H7 (cell line): ENCODE measurements around a stretch of chr3.

- RAMPAGE, long total RNA, result no peak
Measured at GRCh38 chr3:16297878-16298755, 33.1 kb downstream of the OXNAD1 start.

- RAMPAGE, long total RNA, result no peak
Measured at GRCh38 chr3:16335992-16336433, 71.0 kb downstream of the OXNAD1 start.

DNA sequence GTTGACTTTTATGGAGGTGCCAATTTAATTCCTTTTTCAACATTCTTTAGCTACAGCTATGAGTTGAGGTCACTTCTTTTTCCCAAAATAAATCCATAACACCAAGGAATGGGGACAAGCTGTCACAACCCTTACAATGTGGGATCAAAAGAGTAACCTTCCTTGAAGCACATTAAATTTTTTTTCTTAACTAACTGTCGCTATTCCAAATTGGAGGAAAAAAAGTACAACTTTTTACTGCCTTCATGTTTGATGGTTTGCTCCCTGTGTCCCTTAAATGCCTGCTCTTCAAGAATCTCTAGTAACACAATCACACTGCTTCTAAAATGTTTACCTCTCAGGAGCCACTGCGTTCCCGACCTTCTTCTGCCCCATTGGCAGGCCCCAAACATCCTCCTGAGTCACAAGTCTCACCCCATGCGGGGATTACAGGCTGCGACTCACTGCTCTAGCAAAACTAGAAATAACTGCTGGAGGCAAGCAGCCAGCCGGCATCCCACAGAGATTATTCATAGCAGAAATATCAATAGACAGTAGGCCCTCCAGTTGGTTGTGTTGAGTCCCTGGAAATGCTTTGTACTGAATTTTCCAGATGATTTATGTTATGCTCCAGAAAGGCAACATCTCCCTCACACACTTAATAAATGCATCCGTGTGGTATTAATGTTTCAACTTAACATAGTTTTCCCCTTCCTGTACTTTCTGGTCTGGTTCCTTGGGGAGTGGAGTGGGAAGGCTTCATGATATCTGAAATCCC is 64.9 kb downstream of the RFTN1 start:
- RAMPAGE, long total RNA, result no peak

DNA sequence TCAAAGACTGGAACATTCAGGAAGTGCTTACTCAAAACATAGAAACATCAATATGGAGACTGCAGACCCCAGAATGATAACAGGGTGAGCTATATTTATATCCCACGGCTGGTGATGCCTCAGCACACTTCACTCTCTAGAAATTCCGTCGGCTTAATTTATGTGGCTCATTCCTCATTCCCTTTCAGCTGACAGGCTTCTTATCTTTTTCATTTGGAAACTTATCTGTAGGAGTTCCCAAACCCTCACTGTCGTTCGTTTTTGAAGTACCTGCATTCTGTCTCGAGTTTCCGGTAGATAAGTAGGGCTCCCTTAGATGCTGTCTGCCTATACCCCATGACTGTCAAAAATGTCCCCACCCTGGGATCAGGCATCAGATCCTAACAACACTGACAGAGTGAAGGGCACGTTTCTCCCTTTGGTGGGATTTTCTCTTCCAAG is 45.4 kb downstream of the RFTN1 start:
- RAMPAGE, long total RNA, result no peak

DNA sequence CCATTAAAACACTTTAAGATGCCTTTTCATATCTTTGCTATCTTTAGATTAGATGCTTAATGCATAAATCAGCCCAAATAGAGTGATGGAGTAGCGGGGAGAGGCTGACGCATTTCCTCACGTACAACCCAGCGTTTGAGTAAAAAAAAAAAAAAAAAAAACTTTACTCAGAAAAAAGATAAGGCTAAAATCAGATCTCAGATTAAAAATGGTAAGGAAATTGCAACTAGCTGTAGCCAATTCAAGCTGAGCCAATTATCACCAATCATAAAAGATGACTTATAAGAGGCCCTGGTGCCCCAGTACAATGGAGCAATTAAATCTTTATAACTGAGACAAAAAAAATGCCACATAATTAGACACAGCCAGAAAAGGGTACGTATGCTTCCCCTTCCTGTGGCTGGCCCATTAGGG is 45.0 kb downstream of the RFTN1 start:
- RAMPAGE, long total RNA, result no peak

GRCh38 chr3:16512647-16513400 is 675 bp downstream of the RFTN1 start:
- RAMPAGE, long total RNA, result no peak

DNA sequence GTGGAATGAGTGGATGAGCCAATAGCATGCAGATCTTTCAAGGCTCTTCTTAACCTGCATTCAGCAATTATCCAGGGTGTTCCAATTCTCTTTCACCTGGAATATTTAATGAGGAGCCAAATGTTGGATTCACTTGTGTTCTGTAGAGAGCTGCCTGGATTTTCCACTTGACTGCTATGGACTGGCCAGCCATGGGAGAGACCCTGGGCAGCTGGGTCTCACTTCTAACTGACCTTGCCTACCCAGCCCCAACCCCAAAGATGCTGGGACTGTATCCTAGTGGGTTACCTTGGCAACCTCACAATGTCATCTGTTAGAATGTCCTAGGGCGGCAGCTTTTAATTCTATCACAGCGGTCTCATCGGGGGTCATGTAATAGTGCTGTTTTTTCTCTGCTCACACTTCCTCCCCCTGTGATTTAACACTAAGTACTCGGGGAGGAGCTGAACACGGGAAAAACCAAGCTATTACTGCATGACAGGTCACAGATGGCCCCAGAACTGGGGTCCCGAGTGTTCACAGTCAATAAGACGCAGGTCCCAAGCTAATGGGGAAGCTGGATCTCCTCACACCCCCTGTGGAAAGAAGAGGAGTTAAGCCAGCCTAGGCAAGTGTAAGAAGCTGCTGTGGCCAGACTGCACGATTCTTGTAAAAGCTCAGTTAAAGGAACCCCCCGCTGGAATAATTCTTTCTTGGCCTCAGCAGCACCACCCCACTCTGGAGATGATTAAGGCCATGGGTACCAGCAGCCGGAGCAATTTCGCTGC is 2.3 kb upstream of the RFTN1 start:
- RAMPAGE, long total RNA, result no peak

DNA sequence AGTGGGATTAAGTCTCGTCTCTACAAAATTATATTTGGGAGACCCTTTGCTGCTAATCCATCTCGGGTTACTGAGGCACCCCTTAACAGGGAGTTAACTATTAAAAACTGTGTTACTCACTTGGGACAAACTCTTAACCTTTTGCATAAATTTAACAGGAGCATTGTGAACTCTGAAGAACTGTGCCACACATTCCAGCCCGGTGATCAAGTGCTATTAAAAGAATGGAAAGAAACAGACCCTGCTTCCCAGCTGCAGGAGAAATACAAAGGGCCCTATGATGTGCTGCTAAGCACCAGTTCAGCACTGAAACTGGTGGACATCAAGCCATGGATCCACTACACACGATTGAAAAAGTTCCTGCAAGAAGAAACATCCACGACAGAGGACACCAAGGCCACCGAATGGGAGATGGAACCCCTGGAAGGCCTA is 114.8 kb upstream of the PLCL2 start:
- RAMPAGE, long total RNA, result no peak

- RAMPAGE, long total RNA, result no peak
Measured at GRCh38 chr3:16900738-16901501, 16.2 kb downstream of the PLCL2 start.

GRCh38 chr3:16954075-16954301 is 69.2 kb downstream of the PLCL2 start:
- RAMPAGE, long total RNA, result no peak

GRCh38 chr3:17136259-17136639 is 251.5 kb downstream of the PLCL2 start:
- RAMPAGE, long total RNA, result no peak

- RAMPAGE, long total RNA, result no peak
Measured at GRCh38 chr3:17157313-17158267, 272.8 kb downstream of the PLCL2 start.

GRCh38 chr3:17464794-17465594 is 277.4 kb downstream of the TBC1D5 start:
- RAMPAGE, long total RNA, result no peak

GRCh38 chr3:17572194-17572903 is 170.1 kb downstream of the TBC1D5 start:
- RAMPAGE, long total RNA, result no peak

GRCh38 chr3:17693231-17693872 is 49.1 kb downstream of the TBC1D5 start:
- RAMPAGE, long total RNA, result no peak

DNA sequence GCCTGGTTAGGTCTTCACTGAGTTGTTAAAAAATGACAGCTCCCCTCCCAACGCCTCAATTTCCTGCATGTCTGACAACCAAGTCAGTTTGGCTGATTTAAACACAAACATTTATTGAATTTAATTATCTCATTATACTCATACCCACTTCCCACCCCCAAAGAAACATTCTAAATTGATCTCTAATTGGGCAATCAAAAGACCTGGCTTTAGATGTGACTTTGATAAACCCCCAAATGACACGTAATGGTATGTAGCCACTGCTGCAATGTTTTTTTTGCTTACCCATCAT is 28.3 kb downstream of the SATB1 start:
- RAMPAGE, long total RNA, result no peak

GRCh38 chr3:18679296-18679821 is 254.2 kb upstream of the SATB1 start:
- RAMPAGE, long total RNA, result no peak

DNA sequence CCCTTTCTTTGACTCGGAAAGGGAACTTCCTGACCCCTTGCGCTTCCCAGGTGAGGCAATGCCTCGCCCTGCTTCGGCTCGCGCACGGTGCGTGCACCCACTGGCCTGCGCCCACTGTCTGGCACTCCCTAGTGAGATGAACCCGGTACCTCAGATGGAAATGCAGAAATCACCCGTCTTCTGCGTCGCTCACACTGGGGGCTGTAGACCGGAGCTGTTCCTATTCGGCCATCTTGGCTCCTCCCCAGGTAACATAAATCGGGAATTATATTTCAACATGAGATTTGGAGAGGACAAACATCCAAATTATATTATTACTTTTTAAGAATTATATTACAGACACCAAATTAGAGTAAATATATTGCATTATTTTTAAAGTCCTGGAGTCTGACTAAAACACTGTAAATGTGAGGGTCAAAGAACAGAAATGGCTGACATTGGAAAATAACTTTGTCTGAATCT is 212.0 kb upstream of the KCNH8 start:
- RAMPAGE, long total RNA, result no peak

- RAMPAGE, long total RNA, result no peak
Measured at GRCh38 chr3:20057070-20057941, 17.1 kb downstream of the KAT2B start.

GRCh38 chr3:20141684-20142525 is 44.1 kb downstream of the SGO1 start:
- RAMPAGE, long total RNA, result no peak